ENCODE data around the genes NDUFB8, SLF2 and TLX1.

- PRO-cap: no peak
Observed at GRCh38 chr10:99659617-99660515, 557 bp downstream of the ENTPD7 start.

DNA sequence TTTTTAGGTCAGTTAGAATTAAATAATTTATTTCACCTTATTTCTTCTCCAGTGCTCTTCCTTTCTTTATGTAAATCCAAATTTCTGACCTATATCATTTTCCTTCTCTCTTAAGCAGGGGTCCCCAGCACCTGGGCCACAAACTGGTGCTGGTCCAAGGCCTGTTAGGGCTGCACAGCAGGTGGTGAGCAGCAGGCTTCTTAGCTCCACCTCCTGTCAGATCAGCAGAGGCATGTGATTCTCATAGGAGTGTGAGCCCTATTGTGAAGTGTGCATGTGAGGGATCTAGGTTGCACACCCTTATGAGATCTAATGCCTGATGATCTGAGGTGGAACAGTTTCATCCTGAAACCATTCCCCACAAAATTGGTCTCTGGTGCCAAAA lies 4.5 kb upstream of the ABCC2 start:
- PRO-cap: no peak

DNA sequence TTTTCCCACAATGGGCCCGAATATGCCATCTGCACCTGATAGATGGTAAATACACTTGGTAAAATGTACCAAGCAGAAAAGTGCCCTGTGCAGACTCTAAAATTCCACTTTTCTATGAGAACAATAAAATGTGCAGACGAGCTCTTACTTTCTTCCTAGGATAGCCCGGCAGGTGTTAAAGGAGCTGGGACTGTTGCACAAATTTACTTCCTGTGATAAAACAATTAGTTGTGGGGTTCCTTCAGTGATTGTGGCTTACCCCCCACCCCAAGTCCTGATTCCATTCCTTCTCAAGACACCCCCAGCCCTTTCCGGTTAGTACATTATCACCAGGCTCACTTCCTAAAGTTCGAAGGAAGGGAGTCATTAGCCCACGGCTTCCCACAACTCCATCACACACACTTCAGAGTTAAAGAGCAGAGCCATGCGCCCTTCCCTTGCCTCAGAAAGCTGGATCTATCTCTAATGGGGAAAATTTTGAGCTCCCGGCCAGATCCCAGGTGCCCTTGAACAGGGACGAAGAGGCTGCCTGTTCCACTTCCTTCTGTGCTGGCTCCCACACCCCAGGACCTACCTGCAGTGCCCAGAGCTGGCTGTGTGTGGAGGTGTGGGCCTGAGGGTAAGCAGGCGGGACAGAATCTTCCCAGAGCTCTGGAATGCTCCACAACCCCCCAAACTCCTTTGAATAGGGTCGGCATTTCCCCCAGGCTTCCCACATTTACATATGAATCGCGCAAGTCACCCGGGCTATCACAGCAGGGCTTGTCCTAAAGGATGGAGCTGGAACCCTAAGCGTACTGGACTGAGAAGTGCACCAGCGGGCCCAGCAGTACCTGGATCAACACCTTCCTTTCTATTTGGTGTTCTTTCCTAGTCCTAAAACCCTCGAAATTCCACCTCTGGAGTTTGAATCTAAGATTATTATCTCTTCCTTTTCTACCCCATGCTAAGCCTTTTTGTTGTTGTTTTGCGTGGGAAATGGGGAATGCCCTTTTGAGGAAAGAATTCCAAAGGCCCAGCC lies 96.1 kb downstream of the DNMBP start:
- PRO-cap: no peak

DNA sequence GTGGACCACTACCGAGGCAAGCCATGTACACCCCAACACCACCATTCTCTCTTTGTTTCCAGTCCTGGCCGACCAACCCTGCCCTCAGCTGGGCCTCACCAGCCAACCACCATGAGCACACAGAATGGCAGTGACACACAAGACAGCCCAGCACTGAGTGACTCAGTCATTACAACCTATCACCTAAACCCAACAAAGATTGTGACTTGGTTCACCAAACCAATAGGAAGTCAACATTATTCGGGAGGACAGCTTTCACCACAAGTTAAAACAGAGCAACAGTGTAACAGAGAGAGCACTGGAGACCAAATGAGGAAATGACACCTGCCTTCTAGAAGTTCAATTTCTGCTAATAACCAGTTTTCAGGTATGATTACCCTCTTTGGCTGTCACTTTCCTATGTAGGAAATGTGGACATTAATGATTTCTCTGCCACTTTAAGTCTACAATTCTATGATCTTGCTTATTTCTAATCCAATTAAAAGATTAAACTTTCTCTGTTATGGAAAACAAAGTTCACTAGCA lies 72.1 kb downstream of the DNMBP start:
- PRO-cap: no peak

- PRO-cap: no peak
Observed at GRCh38 chr10:99956923-99957308, 52.8 kb downstream of the DNMBP start.

DNA sequence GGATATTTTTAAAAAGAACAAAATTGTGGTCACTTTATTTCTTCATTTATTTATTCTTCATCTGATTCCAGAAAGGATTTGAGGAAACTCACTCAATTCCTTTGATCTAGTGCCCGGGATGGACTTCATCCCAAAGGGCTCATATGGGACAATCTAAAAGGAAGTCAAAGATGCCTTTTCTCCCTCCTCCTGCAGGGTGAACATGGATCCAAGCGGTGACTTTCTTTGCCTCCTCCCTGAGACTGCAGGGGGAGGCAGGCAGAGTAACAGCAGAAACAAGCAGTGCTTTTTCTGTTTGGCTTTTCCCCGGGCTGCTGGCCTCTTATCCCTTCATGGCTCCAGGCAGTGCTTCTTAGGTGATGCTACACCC lies 10.0 kb upstream of the DNMBP start:
- PRO-cap: no peak

DNA sequence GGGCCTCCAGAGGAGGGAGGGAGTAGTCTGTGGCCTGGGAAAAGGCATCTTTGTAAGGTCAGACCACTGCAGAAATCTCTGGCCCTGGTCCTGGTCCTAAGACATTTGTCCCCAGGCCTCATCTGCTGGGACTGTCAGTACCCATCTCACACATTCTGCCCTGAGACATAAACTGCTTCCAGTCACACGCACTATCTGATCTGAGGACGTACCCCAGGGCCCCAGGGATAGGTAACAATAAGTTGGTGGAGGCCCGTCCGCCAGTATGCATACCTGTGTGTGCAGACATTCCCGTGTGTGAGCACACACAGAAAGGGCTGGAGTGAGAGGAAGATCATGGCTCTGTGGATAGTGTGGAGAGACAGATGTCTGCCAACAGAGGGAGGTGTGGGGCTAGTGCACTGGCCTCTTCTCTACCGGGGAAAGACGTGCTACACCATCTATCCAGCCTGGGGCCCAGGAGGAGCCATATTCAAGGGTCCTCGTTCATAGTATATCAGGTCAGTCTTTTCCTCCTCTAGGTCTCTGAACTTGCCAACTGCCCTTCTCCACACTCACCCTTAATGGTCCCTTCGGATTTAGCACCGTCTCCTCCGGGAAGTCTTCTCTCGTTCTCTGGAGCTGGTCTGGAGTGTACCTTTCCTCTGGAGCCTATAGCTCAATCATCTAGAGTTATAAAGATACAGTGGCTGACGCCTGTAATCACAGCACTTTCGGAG lies 4.7 kb upstream of the SCD start:
- PRO-cap: no peak

DNA sequence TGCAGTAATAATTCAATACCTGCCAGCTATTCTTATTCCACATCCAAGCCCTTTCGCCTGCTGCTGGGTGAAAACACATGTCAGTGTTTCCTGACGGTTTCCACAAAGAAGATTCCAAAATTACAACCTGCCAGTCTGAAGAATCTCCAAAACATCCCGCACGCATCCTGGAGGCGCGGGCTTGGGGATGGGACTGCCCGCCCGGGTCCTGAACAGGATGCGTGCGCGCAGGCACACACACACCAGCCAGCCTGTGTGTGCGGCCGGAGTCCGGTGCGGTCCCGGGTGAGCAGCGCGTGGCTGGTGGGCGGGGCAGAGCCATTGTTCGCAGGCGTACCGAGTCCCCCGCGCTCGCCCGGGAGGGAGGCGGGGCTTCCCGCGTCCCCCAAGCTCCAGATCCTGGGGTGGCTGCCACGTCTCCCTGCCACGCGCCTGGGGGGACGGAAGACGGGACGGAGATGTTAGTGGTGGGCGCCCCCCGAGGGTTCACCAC lies 718 bp upstream of the SCD start:
- PRO-cap: bidirectional peak, plus-strand start at position 321 of the sequence, minus-strand start at position 253 of the sequence

DNA sequence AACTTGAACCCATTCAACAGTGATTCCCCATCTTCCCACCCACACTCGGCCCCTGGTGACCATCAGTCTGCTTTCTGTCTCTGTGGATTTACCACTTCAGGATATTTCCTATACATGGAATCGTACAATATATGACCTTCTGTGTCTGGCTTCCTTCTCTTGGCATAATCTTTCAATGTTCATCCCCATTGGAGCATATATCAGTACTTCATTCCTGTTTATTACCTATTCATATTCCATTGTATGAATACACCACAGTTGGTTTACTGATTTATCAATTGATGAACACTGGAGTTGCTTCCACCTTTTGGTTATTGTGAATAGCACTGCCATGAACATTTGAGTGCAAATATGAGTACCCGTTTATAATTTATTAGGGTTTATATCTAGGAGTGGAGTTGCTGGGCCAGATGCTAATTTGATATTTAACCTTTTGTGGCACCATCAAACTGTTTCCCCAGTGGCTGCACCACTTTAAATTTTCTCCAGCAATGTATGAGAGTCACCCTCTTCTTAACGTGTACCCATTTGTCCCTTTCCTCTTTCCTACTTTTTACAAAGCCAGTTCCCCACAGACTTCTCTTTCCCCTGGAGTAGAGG lies 25.4 kb downstream of the SCD start:
- PRO-cap: no peak

GRCh38 chr10:100529727-100530179 lies at the start of gene NDUFB8:
Gene NDUFB8, minus strand, starts transcription at chr10:100529871.
- PRO-cap: bidirectional peak, plus-strand start at chr10:100529924, minus-strand start at chr10:100529870

GRCh38 chr10:100735124-100736069 lies 10.0 kb upstream of the PAX2 start:
- PRO-cap: no peak

DNA sequence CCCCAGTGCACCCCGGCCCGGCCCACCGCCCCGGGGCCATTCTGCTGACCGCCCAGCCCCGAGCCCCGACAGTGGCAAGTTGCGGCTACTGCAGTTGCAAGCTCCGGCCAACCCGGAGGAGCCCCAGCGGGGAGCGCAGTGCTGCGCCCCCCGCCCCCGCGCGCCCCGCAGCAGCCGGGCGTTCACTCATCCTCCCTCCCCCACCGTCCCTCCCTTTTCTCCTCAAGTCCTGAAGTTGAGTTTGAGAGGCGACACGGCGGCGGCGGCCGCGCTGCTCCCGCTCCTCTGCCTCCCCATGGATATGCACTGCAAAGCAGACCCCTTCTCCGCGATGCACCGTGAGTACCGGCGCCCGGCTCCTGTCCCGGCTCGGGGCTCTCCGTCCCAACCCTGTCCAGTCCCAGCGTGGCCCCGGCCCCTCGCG lies 596 bp downstream of the PAX2 start:
- PRO-cap: no peak

DNA sequence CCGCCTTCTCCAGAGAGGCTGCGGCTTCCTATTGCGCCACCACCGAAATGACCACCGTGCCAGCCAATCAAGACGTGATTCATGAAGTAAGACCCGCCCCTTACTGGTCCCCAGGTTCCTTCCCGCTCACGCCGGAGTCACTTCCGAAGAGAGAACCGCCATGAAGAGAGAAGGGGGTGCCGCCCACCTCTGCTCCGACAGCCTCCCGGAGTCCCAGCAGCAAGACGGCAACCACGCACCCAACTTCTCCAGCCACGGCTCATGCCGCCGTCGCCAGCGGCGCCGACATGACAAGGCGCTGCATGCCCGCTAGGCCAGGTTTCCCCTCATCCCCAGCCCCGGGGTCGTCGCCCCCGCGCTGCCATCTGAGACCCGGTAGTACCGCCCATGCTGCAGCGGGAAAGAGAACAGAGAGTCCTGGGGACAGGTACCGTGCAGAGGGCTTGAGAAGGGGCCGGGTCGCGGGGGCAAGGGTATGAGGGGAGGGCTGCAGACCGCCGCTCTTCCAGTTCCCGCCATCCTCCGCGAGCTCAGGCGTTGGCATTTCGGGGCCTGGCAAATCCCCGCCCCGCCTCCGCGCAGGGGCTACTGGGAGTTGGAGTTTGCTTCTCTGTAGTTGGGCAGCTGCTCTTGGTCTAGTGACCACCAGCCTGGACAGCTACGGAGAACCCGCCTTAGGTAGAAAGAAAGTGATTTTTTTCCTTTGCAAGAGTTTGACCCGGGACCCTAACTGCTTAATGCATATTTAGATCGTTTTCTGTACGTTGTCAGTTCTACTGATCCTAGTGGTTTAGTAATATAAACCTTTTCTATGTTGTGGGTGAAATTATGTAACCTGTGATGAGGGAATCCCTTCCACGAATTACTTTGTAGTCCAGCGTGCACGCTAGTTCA lies at the start of gene SLF2:
Gene SLF2, plus strand, starts transcription at position 140 of the 894 bp plus-strand sequence.
- PRO-cap: bidirectional peak, plus-strand start at position 140 of the sequence, minus-strand start outside the sequence; unidirectional peak, minus-strand start at position 523 of the sequence

DNA sequence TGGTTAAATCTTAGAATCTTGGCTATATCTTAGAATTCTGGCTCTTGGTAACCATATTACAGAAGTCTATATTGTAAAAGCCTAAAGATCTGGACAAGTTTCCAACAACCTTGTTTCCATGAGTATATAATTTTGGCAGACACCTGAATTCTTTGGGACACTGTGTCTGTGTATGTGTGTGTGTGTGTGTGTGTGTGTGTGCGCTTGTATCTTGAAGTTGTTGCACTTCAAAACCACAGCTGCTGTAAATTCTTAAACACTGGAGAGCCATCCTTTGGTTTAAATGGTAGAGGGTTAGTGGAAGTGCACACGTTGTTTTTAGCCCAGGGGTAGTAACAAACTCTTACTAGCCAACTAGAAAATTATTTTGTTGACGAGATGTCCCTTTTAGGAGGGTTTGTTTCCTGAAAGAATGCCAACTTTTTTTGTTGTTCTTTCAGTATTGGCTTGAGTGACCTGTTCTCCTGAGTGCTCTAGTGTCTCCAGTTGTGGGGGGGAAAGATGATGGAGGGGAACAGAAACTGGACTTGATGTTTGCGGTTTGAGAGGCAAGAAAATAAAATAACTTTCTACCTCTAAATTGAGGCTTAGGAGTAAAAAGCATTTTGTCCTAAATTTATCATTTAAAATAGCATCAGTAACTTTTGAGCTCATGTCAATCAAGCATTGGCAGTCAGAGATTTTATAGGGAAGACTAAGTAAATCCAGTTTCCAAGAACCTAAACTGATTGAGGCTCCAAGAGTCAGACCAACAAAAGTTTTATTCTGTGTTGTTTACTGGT lies 6.4 kb upstream of the SEMA4G start:
- PRO-cap: no peak

DNA sequence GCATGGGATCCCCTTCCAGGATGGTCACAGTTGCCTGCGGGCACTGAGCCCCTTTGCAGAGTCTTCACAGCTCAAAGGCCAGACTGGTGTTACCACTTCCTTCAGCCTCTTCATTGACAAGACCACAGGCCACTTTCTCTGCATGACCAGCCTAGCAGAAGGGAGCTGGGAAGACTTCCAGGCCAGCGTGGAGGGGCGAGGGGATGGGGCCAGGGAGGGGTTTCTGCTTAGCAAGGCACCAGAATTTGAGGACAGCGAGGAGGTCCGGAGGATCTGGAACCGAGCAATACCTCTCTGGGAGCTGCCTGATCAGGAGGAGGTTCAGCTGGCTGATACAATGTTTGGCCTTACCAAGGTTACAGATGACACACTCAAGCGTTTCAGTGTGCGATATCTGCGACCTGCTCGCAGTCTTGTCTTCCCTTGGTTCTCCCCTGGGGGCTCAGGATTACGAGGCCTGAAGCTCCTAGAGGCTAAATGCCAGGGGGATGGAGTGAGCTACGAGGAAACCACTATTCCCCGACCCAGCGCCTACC lies 1.1 kb downstream of the TWNK start:
- PRO-cap: no peak

DNA sequence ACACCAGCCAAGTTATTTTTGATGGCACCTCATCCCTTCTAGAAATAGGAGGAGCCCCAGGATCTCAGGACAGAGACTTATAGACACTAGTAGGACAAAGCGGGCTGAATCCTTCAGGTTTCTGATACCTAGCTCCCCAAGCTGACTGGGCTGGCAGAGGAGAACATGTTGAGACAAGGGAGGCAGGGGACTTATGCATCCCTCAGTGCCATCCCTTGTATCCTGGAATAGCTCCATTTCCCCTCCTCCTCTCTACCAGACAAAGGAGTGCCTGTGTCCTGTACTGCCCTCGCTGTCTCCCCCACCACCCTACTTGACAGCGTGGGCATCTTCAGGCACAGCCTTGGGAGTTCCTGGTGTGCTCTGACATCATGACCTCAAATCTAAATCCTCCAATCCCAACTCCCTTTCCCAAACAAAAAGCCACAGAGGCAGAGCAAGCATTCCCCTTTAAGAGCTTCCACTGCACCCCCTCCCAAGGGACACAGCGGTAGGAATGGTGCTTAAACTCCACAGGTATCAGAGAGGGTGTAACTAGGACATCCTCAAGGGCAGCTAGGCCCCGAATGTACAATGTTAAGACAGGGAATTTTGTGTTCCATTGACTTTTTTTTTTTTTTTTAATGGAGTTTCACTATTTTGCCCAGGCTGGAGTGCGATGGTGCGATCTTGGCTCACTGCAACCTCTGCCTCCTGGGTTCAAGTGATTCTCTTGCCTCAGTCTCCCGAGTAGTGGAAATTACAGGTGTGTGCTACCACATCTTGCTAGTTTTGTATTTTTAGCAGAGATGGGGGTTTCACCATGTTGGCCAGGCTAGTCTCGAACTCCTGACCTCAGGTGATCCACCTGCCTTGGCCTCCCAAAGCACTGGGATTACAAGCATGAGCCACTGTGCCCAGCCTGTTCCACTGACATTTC lies 9.2 kb downstream of the SFXN3 start:
- PRO-cap: no peak

- PRO-cap: no peak
Observed at GRCh38 chr10:101047887-101048725, 13.7 kb upstream of the KAZALD1 start.

DNA sequence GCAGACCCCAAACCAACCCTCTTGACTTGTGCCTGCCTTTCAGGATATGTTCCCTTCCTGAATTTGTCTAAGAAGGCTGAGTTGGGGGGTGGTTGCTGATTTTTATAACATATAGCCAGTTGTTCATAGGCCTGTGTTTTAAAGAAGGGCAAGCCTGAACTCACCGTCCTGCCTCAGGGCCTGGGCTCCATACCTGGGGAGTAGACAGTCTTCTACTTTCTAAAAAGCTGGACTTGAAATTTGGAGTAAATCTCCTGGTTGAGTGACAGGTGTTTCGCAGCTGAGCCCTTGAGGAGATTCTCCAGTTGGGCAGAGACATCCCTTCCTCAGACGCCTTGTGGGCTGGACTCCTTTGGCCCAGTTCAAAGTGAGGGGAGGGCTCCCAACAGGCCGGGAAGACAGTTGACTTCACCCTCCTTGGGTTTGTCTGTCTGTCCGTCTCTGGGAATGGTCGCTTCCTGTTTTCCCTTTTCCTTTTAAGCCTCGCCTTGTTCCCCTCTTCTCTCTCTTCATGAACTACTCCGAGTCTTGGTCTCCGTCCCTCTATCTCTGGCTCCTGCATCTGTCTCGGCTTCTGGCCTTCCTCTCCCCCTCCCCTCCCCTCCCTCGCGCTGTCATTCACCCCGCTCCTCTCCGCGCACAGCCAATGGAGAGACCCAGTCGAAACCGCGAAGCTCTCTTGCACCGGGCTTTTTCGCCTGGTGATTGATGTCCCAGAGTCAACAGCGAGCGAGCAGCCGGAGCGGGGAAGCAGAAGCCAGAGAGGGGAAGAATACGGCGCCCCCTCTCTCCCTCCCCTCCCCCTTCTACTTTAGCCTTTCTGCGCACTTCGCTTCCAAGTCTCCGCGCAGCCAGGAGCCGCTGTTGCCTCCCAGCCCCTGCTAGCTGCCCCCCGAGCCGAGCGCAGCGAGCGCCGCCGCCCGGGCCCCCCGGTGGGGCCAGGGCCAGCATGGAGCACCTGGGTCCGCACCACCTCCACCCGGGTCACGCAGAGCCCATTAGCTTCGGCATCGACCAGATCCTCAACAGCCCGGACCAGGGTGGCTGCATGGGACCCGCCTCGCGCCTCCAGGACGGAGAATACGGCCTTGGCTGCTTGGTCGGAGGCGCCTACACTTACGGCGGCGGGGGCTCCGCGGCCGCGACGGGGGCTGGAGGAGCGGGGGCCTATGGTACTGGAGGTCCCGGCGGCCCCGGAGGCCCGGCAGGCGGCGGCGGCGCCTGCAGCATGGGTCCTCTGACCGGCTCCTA lies at the start of gene TLX1:
Gene TLX1, plus strand, starts transcription at position 708 of the 1,251 bp plus-strand sequence.
- PRO-cap: no peak

GRCh38 chr10:101146933-101147278 lies 15.8 kb downstream of the TLX1 start:
- PRO-cap: no peak

GRCh38 chr10:101310553-101311499 lies 43.1 kb upstream of the BTRC start:
- PRO-cap: no peak

All from vermiform appendix (tissue), 1 donor.